Diencephalon (tissue), 2 donors: ENCODE results near the gene ELAC1.

GRCh38 chr18:48330149-48330737 lies 78.9 kb downstream of the ZBTB7C start:
- RAMPAGE, long total RNA, result no peak

GRCh38 chr18:48407438-48407780 lies 1.8 kb downstream of the ZBTB7C start:
- RAMPAGE, long total RNA, result no peak

GRCh38 chr18:48410110-48411008 lies 1.2 kb upstream of the ZBTB7C start:
- RAMPAGE, long total RNA, result no peak

DNA sequence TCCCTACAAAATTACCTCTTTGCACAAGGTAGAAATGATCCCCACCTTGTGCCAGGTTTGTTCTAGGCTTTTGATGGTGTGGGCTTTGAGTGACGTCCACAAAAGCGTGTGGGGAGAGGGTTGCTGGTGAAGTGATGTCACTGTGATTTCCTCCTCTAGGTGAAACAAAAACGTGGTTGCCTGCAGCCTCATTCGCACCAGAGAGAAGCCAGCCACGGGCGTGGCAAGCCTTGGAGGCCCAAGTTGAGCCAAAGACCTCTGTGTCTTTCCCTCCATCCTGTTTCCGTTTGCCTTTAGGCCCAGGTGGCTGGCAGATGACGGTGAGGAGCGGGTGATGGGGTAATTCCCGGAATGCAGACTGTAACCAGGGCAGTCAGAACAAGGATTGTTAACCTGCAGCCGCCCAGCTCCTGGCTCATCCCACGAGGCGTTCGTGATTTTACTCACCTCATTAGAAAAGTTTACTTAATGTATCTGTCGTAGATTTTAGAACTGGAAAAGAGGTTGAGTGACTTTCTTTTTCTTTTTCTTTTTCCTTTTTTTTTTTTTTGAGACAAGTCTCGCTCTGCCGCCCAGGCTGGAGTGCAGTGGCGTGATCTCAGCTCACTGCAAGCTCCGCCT lies 14.4 kb downstream of the CTIF start:
- RAMPAGE, long total RNA, result no peak

DNA sequence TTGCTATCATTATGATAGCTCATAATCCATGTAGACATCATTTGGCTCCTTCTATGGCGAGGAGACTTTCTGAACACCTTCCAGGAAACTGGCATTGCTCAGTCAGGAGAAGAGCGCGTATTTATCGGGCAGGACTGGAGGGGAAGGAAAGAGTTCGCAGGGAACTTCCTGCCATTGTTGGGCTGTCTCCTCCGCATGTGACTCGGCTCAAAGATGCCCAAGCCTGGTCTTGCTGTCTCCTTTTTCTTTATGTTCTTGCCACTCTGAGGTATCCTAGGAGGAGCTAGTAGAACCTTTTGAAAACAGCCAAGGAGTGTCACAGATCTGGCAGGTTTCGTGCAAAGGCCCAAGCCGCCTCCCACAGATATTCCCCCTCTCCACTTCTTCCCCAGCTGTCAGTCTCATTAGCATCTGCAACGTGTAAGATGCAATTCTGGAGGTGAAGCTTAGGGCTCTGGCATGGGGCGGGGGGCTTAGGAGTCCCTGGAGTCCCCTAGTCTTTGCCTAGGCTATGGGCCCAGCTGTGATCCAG lies 157.0 kb downstream of the CTIF start:
- RAMPAGE, long total RNA, result no peak

DNA sequence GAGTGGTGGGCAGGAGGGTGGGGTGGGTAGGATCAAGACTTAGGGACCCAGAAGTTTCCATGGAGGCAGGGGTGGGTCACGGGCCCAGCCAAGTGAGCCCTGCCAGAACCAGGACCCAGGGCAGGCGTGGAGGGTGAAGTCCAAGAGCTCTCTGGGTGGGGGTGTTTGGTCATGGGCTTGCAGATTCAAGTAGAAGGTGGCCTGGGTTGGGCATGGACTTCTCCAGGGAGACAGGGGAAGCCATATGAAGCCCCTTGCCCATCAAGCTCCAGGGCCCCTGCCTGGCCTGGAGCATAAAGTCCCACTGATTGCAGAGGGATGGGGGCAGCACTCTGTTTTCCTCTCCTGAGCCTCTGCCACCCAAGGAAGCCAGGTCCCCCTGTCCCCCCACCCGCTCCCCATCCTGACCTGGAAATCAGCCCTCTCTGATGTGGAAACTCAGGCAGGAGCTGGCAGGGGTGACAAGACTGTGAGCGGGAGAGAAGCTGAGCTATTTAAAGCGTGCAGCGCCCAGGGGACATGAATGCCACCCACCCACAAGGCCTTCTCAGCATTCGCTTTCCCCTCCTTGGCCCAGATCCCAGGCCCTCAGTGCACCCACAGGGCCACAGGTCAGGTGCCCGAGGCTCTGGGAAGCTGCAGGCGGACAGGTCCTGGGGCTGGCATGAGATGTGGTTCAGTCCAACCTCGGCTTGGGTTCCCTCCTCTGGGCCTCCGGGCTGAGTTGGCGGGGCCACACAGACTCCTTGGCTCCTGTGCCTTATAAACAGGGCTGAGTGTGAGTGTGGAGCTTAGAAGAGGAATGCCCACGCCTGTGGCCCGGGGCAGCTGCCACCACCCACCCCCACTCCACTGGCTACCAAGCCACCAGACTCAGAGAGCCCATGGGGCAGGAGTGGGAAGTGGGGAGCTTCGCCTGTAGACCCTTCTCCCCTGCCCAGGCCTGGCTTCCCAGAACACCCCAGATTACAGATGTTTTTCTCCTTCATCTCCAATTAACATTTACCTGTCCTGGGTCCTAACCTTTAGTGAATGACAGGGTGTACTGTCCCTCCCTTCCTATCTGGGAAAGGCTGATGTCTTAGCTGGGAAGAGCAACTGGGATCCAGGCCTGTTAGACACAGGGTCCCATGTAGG lies 168.4 kb downstream of the SMAD7 start:
- RAMPAGE, long total RNA, result no peak

DNA sequence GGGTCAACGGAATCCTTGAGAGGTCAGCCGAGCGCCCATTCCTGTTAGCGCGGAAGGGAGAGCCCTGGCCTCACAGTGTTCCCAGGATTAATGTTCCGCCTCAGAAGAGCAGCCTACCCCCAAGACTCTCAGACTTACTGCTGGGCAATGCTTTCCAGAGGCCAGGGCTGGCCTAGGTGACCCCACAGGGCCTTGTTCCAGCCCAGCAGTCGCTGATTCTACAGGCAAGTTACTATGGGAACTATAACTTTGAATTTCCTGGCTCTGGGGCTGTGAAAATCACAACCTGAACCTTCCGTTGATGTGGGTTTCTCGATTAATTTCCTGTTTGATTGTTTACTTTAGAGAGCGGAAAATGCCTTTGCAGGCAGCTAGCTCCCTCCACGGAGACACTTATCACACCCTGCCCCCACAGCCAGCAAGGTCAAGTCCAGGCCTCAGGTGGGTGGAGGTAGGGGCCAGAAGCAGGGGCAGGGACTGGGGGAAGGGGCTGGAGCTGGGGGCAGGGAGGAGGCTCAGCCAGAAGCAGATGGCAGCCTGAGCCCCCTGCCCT lies 108.2 kb downstream of the SMAD7 start:
- RAMPAGE, long total RNA, result no peak

GRCh38 chr18:48879777-48880062 lies 71.0 kb downstream of the SMAD7 start:
- RAMPAGE, long total RNA, result no peak

- RAMPAGE, long total RNA, result no peak
Observed at GRCh38 chr18:48927677-48928225, 23.0 kb downstream of the SMAD7 start.

- RAMPAGE, long total RNA, result no peak
Observed at GRCh38 chr18:48947977-48948966, 2.5 kb downstream of the SMAD7 start.

DNA sequence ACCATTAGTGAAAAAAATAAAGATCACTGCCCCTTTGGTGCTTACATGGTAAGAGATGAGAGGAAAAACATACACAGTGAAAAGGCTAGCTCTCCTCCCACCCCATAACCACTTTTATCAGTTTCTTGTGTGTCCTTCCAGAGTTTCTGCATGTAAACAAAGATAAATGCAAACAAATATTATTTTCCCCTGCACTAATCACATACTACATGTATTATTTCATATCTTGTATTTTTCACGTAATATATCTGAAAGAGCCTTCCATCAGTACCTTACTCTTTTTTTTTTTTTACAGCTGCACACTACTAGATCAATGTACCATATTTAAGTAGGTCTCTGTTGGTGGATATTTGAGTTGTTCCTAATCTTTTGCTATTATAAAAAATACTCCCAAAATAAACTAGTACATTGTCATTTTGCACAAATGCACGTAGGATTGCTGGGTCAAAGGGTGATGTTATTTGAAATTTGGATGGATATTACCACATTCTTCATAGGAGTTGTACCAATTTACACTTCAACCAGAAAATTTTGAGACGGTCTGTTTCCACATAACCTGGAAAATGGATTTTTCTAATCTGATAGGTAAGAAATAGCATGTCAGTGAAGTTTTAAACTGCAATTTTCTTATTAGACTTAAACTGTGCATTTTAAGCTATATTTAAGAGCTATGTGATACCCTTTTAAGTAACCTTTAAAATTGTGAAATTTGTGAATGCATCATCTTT lies 222.7 kb downstream of the DYM start:
- RAMPAGE, long total RNA, result no peak

DNA sequence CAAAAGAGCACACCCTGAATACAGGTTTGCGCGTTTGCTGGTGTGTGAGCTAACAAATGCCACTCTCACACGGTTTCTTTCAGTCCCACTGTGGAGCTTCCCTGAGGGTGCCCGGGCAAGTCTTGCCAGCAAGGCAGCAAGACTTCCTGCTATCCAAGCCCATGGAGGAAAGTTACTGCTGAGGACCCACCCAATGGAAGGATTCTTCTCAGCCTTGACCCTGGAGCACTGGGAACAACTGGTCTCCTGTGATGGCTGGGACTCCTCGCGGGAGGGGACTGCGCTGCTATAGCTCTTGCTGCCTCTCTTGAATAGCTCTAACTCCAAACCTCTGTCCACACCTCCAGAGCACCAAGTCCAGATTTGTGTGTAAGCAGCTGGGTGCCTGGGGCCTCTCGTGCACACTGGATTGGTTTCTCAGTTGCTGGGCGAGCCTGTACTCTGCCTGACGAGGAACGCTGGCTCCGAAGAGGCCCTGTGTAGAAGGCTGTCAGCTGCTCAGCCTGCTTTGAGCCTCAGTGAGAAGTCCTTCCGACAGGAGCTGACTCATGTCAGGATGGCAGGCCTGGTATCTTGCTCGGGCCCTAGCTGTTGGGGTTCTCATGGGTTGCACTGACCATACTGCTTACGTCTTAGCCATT lies 28.7 kb downstream of the LIPG start:
- RAMPAGE, long total RNA, result no peak

GRCh38 chr18:49630061-49630799 lies 68.4 kb downstream of the LIPG start:
- RAMPAGE, long total RNA, result no peak

DNA sequence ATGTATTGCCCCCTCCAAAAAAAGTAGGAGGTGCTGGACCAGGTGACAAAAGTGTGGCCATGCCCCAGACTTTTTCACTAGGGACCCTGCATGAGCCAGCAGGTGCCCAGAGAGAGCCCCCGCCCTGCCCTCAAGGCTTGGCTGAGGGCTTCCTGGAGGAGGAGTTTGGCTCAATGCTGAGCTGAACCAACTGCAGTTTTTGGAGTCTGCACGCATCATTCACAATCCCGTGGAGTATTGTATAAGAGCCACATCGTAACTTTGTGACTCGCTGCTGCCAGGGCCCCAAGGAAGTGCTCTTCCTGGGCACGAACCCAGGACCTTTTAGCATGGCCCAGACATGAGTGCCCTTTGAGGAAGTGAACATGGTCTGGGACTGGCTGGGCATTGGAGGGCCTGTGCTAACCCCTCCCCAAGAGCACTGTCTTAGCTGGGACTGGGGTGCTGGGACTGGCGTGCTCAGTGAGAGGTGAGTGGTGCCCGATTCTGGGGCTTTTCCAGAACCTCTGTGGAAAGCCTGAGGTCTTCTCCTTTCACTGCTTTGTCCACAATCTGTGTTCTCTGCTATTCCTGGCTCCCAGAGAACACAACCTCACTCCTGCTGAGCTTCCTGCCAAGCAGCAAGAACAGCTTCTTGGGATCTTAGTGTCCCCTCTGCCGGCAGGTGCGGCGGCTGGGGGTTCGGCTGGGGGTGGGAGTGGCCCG lies 88.6 kb downstream of the LIPG start:
- RAMPAGE, long total RNA, result no peak

GRCh38 chr18:49813785-49814828 lies 774 bp upstream of the ACAA2 start:
- RAMPAGE, long total RNA, result start-site peak on the plus strand at chr18:49813981-49814110, 1,144 and 1,528 reads in 2 replicates

GRCh38 chr18:49832247-49832708 lies 18.9 kb upstream of the ACAA2 start:
- RAMPAGE, long total RNA, result no peak

DNA sequence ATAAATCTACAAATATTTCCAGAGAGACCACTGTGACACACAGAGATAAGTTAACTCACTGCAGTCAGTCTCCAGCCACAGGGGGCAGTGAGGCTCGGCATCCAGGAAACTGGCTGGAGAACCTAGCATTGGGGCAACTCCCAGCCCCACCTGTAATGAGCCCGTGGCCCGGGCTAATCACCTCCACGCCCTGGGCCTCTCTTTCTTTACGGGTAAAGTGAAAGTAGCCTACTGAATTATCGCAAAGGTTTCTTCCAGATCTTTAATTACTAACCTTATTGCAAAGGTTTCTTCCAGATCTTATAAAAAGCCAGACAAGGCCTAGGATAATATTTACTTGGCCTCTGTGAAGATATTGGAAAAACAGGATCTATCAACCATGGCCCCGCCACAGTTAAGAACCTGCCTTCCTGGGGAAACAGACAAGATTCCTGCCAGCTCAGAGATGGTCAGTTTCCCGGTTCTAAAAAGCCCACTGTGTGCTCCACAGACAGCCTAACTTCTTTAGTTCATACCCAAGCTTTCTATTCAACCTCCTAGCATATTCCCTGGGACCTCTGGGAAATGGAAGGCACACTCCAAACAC lies 45.8 kb upstream of the ACAA2 start:
- RAMPAGE, long total RNA, result no peak

DNA sequence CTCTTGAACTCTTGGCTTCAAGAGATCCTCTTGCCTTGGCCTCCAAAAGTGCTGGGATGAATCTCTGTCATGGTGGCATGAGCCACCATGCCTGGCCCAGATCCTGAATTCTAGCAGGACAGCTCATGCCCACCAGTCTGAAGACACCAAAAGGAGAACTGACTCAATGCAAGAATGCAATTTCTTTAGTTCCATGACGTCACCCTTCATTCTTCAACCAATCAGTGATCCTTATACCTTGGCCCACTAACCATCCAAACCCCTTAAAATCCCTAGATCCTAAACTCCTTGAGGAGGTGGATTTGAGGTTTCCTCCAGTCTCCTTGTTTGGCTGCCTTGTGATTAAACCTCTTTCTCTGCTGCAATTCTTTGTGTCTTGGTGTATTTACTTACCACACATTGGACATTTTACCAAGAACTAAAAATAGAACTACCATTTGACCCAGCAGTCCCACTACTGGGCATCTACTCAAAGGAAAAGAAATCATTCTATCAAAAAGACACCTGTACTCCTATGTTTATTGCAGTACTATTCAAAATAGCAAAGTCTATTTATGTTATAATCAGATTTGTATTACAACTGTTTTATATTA lies 25.8 kb upstream of the CXXC1 start:
- RAMPAGE, long total RNA, result no peak

GRCh38 chr18:50797067-50798141 lies 22.4 kb downstream of the MRO start:
- RAMPAGE, long total RNA, result no peak

DNA sequence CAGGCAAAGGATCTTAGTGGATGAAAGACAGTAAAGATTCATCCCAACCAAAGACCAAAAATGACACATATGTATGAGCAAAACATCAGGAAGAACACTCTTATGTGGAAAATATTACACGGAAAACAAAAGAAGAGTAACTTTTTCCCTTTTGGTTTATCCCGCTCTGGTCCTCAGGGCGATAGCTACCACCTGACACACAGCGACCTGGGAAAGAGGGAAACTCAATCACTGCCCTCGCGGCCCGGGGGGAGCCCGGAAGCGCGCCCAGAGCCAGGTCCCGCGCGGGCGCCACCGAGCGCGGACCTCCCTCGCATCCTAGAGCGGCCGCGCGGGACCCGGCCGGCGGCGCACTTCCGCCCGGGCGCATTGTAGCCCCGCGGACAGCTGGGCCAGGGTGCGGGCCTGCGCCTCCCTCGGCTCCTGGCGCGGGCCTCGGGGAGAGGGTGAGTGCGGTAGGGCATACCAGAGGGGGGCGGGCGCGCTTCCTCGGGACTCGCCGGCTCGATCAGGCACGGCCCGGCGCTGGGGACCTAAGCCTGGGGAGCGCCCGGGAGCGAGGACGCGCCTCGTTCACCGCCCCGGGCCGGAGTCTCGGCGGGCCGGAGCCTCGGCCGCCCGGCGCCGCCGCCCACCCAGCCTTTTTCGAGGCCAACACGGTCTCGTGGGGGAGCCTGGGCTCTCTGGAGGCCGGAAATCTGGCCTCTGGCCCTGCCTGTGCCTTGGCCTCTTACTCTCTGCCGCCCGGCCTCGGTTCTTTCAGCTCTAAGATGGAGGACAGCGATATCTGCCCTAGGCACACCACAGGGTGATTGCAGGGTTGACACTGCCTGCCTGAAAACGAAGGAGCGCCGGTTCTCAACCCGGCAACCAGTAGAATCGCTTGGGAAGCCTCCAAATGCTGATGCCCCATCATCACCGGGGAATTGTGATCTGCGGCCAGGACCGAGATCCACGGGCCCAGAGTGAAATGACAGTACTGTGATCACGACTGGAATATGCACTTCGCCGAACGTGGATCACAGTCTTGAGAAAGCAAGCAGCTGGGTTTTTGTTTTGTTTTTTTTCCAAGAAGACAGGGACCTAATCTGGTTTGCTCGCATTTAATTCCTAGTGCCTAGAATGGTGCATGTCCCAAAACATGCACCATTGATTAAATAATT lies at the start of gene ELAC1:
Gene ELAC1, plus strand, starts transcription at position 372 of the 1,163 bp plus-strand sequence.
- RAMPAGE, long total RNA, result no peak